Tibial artery (tissue), 1 donor: ENCODE measurements around the genes OR10H4 and CHERP.

DNA sequence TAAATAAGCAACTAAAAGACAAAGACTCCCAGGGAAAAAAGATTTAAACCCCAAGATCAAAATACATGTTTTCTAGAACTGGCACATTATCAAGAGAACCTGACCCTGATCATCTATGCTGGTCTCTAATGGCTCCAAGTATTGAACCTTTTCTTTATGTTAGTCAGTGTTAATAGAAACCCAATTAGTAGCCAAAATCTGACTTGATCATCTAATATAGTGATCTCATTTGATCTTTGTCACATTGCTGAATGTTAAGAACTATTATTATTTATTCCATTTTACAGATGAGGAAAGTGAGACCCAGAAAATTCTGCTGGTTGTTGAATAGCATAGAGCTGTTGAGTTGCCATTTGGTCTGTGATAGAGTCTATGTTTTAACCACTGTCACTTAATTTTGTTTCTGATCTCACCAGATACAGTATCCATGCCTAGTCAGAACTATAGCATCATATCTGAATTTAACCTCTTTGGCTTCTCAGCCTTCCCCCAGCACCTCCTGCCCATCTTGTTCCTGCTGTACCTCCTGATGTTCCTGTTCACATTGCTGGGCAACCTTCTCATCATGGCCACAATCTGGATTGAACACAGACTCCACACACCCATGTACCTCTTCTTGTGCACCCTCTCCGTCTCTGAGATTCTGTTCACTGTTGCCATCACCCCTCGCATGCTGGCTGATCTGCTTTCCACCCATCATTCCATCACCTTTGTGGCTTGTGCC is at the start of gene OR10H4:
TSS of gene OR10H4 (plus strand) at position 428 of the 724 bp plus-strand sequence.
- PRO-cap, result no peak

DNA sequence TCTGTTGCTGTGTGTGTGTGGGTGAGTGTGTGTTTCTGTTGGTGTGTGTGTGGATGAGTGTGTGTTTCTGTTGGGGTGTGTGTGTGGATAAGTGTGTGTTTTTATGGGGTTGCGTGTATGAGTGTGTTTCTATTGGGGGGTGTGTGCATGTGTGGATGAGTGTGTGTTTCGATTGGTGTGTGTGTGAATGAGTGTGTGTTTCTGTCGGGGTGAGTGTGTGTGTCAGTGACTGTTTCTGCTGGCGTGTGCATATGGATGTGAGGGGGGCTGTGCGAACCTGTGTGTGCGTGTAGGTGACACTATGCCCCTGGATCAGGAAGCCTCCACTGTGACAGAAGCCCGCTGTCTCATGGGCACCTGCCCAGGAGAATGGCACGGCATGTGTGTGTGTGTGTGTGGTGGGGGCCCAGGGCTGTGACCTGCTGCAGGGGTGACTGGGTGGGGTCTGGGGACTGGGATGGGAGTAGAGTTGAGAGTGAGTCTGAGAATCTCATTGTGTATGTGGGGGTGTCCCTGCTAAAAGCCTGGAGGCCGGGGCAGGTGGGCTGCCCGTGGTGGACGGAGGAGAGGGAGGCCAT is 6.6 kb upstream of the TPM4 start:
- PRO-cap, result no peak

- PRO-cap, result bidirectional peak, plus-strand start at chr19:16079519, minus-strand start at chr19:16079364
Observed at GRCh38 chr19:16079210-16079754, 3.0 kb downstream of the TPM4 start.

DNA sequence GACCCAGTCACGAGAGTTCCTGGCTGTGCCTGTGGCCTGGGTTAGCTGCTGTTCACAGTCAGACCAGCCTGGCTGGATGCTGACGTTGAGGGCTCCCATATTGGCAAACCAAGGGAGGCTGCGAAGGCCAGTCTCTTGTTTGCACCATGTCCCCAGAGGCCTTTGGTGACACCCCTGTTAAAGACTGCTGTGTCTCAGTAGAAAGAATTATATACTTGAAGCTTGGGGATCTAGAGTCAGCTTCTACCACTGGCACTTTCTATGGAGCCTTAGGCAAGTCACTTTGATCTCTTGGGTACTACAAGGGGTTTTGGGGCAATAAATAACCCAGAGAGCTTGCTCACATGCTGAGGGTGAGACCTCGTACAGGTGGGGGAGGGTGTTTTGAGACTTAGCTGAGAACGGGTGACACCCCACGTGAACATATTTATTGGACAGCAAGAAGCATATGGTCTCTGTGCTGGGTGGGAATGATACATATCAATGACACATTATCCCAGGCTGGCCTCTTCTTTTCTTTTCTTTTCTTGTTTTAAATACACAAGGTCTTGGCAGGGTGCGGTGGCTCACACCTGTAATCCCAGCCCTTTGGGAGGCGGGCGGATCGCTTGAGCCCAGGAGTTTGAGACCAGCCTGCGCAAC is 8.3 kb downstream of the TPM4 start:
- PRO-cap, result unidirectional peak, plus-strand start at position 391 of the sequence

GRCh38 chr19:16112460-16113114 is 898 bp downstream of the RAB8A start:
- PRO-cap, result no peak

GRCh38 chr19:16132374-16133323 is 10.8 kb upstream of the HSH2D start:
- PRO-cap, result no peak

DNA sequence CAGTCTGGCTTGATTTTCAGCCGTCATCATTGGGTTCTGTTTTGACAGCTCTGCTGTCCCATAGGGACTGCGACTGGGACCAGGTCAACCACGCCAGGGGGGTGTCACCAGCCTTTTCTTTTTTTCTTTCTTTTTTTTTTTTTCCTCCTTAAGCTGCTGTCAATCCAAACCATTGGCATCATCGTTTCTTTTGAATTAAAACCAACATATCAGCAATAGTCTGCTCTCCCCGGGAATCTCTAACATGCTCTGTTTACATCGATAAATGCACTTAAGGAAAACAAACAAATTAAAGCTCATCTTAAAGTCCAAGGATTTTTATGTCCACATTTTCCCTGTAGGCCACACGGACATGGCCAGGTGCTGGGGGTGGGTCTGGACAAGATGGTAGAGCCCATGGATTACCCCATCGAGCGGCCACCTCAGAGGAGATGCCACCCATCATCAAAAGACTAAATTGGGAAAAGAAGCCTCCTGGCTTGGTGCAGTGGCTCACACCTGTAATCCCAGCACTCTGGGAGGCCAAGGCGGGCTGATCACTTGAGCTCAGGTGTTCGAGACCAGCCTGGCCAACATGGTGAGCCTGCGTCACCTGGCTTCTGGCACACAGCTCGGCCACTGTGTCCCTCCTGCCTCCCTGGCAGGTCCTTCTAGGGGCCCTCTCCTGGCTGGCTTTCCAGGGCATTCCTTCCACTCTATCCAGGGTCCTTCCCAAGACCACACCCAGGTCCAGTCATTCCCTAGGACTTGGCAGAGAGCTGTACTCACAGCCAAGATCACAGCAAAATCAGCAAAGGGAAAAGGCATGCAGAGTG is 10.0 kb upstream of the HSH2D start:
- PRO-cap, result no peak

- PRO-cap, result no peak
Observed at GRCh38 chr19:16366239-16367158, 41.9 kb downstream of the KLF2 start.

GRCh38 chr19:16368817-16370314 is 44.7 kb downstream of the KLF2 start:
- PRO-cap, result no peak

- PRO-cap, result no peak
Observed at GRCh38 chr19:16500769-16501533, 4.8 kb downstream of the C19orf44 start.

DNA sequence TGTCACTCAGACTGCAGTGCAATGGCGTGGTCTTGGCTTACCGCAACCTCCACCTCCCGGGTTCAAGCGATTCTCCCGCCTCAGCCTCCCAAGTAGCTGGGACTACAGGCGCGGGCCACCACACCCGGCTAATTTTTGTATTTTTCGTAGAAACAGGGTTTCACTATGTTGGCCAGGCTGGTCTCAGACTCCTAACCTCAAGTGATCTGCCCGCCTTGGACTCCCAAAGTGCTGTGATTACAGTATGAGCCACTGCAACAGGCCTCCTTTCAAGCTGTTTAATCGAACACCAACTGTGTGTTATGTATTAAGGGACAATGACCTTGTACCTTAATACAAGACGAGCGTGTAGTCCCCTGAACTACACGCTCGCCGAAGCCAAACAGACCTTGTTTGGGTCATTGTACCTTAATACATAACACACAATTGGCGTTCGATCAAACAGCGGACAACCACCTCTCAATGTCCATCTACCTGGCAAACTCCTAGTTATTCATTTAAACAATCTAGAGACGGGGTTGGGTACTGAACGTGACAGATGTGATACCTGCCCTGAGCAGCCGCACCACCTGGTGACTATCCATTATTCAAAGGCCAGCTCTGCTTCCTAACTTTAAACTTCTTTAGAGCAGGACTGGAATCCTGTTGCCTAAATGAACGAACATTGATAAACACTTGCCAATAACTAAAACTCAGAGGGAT is 1.4 kb downstream of the CHERP start:
- PRO-cap, result no peak

GRCh38 chr19:16542359-16542767 is at the start of gene CHERP:
CHERP (minus strand) TSS chr19:16542437.
- PRO-cap, result bidirectional peak, plus-strand start at chr19:16542623, minus-strand start at chr19:16542435

DNA sequence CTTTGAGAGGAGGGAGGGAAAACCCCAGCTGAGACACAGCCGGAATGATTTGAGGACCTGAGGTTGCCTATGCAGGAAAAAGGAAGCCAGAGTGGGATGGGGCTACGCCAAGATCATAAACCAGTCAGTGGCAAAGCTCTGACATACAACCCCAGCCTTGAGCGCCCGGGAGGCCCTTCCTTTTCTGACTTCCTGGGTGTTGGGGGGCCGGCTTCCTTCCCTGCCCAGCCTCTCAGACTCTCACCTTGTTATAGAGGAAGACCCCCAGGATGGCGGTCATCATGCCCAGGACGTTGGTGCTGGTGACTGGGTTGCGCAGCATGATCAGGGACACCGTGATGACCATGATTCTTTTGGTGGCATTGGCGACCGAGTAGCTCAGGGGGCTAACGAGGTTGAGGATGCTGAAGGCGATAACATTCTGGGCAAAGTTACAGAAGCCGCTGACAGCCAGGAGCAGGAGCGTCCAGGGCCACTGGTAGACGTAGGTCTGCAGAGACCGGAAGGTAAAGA is 12.7 kb upstream of the CHERP start:
- PRO-cap, result no peak

DNA sequence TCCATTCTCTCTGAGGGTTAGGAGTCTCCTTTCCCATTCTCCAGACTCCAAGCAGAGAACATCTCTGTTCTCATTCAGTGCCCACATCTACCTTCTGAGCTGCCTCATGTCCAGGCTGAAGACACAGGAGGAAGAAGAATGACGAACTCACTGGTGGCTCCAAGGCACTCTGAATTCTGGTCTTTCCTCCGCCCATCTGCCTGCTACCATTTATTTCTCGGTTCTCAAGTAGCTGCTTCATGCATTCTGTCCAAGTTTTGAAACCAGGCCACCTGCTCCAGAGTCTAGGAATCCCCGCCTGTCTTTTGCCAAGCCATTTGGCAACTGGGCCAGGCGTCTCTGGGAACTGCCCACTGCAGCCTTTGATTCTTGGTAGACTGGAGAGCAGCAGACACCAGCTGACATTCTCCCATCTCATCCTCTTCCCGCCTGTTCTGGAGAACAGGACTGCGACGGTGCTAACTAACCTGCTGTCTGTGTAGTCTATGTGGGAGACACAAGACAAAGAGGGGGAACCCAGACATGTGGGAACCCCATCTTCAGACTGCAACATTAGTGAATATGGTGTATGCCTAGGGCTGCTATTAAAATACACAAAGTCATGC is 10.8 kb downstream of the SLC35E1 start:
- PRO-cap, result no peak

- PRO-cap, result no peak
Observed at GRCh38 chr19:16652329-16653058, 7.5 kb downstream of the SMIM7 start.

DNA sequence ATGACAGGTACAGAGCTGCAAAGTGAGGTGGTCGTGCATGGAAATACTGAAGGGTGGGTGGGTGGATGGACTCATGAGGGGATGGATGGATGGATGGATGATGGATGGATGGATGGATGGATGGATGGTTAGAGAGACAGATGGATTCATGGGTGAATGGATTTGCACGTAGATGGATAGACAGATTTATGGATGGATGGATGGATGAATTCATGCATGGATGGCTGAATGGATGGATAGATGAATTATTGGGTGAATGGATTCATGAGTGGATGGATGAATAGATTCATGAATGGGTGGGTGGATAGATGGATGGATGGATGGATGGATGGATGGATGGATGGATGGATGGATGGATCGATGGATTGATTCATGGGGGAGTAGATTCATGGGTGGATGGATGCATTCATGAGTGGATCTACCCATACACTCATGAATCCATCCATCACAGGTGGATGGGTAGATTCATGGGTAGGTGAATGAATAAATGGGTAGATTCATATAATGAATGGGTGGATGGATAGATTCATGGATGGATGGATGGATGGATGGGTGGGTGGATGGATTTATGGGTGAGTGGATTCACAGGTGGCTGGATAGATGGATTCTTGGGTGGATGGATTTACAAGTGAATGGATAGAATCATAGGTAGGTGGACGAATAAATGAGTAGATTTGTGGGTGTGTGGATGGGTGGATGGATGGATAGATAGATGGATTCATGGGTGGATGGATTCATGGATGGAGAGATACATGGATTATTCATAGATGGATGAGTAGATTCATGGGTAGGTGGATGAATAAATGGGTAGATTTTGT is 69.1 kb upstream of the USE1 start:
- PRO-cap, result no peak

GRCh38 chr19:17153961-17154600 is 61.1 kb upstream of the USE1 start:
- PRO-cap, result no peak

DNA sequence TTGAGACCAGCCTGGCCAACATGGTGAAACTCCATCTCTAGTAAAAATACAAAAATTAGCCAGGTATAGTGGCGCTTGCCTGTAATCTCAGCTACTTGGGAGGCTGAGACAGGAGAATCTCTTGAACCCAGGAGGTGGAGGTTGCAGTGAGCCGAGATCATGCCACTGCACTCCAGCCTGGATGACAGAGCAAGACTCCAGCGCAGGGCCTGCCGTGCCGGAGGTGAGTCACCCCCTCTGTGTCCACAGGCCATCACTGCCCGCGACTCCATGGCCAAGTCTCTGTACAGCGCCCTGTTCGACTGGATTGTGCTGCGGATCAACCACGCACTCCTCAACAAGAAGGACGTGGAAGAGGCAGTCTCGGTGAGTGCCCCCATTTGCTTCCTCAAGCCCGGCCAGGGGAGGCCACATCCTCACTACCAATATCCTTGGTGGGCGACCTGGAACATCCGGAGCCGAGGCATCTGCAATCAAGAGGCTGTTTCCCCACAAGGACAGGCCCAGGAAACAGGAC is 53.0 kb upstream of the USE1 start:
- PRO-cap, result no peak

DNA sequence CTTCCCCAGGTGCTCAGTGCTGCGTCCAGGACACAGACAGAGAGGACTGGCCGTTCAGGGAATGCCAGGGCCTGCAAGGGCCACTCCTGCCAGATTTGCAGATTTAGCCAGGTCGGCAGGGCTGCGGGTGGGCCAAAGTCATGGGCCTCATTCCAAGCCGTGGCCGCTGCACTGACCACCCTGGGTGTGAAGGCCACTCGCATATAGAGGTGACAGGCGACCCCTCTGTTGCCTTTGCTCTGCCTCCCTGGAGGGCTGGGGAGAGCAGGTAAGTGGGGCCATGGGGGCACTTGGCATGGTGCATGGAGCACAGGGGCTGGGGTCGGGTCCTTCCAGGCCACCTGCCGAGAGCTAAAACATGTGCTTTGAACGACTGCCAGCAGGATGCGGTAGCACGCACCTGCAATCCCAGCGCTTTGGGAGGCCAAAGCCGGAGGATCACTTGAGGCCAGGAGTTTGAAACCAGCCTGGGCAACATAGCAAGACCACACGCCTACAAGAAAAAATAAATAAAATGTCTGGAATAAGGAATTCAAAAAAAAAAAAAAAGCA is 37.1 kb upstream of the USE1 start:
- PRO-cap, result no peak

DNA sequence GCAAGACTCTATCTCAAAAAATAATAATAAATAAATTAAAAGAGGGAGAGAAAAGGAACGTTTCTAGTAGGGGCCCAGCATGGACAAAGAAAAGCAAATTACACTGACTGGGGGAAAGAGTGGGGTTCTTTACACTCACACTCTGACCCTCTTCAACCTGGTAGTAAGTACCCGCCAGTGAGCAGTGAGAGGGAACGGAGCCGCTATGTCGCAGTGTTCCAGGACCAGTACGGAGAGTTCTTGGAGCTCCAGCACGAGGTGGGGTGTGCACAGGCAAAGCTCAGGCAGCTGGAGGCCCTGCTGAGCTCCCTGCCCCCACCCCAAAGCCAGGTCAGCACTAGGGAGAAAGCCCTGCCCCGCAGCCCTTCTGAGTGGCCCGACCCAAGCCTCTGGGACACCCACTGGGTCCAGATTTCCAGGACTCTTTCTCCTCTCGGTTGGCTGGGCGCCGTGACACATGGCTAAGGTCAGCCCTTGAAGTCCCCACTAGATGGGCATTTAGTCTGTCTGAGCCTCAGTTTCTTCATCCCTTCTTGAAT is 1.7 kb downstream of the OCEL1 start:
- PRO-cap, result no peak